Daoy (cell line): ENCODE measurements around a stretch of chr3.

DNA sequence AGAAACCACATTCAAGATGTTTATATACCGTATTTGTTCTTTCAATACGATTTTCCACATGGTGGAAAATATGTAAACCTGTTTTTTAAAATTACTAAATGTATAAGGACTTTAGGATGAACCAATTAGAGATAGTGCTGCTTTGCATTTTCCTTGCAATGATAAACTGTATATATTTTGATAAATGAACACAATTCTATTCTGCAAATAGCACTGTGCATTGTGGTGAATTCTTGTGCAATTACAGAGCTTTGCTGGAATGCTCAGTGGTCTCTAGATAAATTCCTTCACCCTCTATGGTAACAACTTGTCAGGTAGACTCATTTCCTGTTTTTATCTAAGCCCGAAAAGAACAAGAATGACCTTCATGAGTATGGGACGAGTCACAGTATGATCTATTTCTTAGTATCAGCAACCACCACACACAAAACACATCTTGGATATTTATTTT lies 551.4 kb downstream of the MECOM start:
- RAMPAGE, long total RNA, result no peak

DNA sequence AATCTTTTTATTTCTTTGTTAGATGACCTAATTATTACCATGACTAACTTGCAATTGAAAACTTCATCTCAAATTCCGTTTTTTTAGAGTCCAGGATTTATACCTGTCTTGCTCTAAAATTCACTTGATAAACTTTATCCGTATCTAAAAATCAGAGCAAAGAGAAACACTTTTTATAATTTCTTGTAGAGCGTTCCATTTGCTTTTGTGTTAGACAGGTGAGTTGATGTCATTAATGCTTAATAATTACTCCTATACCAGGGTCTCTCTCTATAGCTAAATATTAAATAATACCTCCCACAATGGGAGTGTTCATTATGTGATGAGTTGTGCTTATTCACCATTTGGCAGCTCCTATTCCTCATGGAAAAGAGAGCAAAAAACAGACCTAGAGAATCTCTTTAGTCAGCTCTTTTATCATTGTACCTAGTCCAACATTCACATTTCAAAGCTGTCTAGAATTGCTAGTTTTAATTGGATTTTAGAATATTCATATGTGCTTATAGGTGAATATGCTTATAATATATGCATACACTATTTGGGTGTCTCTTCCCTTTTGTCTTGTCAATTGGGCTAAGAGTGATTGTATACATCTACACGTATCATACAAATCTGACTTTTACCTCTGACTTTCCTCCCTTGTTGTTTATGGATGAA lies 522.2 kb downstream of the MECOM start:
- RAMPAGE, long total RNA, result no peak

- RAMPAGE, long total RNA, result no peak
Observed at GRCh38 chr3:169143563-169143899, 520.0 kb downstream of the MECOM start.

GRCh38 chr3:169211649-169212425 lies 451.7 kb downstream of the MECOM start:
- RAMPAGE, long total RNA, result no peak

DNA sequence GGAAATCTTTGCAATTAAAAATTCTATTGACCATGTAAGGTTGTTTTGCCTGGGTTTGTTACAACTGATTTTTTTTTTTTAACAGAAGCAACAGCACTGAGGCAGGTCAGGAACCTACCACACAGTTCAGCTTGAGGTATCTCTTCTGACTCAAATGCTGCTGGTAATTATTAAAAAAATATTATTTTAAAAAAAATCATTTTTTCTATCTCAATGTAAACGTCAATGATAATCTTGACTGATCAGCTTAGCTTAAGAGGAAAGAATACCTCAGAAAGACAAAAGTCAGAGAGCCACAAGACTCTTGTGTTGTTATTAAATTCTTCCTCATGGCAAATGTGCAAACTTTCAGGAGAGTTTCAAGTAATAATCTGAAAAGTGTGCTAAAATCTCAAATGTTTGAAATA lies 366.0 kb downstream of the MECOM start:
- RAMPAGE, long total RNA, result no peak

- RAMPAGE, long total RNA, result no peak
Observed at GRCh38 chr3:169443739-169444331, 219.7 kb downstream of the MECOM start.

DNA sequence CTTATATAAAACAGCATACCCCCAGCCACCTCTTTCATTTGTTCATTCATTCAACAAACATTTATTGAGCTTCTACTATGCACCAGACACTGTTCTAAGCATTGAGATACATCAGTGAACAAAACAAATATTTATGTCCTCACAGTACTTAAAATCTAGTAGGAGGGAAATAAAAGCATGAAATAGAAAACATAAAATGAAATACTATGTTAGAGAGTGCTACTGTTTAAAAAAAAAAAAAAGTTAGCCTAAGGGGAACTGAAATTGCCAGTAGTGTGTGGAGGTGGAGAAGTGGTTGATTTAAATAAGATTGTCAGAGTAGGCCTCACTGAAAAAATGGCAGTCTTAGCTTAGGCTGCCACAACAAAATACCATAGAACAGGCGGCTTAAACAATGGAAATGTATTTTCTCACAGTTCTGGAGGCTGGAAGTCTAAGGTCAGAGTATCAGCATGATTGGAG lies 23.3 kb upstream of the LRRC34 start:
- RAMPAGE, long total RNA, result no peak

DNA sequence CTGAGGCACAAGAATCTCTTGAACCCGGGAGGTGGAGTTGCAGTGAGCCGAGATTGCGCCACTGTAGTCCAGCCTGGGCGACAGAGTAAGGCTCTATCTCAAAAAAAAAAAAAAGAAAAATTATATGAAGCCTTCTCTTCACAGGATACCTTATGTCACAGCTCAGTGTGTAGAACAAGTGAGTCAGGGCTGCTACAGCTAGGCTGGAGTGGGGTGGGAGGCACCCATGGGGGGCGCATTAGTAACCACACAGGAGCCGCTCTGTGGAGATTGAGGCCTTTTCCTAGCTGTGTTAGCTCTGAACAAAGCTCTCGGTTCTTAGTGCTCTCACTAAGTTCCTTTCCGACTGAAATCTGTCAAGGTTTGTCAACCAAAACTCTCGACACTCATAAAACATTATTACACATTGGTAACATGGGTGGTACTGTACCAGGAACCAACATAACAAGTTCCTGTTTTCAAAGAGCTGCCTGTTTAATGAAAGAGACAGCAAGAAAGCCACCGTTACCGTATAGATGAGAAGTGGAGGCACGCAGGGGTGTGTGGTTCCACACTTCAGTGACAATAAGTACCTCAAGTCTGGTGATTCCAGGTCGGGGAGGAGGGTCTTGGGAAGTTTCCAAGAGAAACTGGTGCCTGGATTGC lies 4.5 kb downstream of the LRRC31 start:
- RAMPAGE, long total RNA, result no peak

DNA sequence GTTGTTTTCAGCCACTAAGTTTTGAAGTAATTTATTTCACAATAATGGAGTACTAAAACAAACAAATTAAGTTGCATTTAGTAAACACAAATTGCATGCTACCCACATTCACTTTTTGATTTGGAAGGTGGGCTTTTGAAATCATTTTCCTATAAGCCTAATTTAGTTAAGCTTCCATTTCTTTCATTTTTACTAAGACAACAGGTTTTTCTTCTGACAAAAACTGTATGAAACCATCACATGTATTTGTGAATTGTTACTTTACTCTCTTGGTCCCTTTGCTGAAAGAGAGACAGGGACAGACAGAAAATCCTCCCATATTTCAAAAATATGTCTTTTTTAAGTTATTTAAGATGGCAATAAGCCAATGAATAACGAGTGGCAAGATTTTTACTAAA lies 26.4 kb upstream of the SEC62 start:
- RAMPAGE, long total RNA, result no peak

GRCh38 chr3:170180032-170180319 lies 1.6 kb downstream of the PHC3 start:
- RAMPAGE, long total RNA, result no peak

GRCh38 chr3:170778615-170779027 lies 91.4 kb downstream of the RPL22L1 start:
- RAMPAGE, long total RNA, result no peak

DNA sequence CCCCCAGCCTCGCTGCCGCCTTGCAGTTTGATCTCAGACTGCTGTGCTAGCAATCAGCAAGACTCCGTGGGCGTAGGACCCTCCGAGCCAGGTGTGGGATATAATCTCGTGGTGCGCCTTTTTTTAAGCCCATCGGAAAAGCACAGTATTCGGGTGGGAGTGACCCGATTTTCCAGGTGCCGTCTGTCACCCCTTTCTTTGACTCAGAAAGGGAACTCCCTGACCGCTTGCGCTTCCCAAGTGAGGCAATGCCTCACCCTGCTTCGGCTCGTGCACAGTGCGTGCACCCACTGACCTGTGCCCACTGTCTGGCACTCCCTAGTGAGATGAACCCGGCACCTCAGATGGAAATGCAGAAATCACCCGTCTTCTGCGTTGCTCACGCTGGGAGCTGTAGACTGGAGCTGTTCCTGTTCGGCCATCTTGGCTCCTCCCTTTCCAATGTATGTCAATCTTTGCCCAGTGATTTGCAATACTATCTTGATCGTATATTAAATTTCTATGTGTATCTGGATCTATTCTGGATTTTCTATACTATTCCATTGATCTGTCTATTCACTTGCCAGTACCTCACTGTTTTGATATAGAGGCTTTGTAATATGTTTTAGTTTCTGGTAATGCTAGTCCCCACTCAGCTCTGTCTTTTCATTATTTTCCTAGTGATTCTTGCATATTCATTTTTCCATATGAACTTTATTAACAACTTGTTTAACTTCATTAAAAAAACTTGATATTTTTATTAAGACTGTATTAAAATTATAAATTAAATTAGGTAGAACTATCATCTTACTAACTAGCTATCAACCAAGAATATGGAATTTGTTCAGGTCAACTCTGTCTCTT lies 14.4 kb upstream of the RPL22L1 start:
- RAMPAGE, long total RNA, result no peak

- RAMPAGE, long total RNA, result no peak
Observed at GRCh38 chr3:171340497-171340699, 119.8 kb downstream of the TNIK start.

GRCh38 chr3:171676352-171677229 lies 133.7 kb downstream of the PLD1 start:
- RAMPAGE, long total RNA, result no peak

GRCh38 chr3:171796682-171797335 lies 13.5 kb downstream of the PLD1 start:
- RAMPAGE, long total RNA, result no peak

GRCh38 chr3:171829815-171830541 lies 13.2 kb upstream of the TMEM212 start:
- RAMPAGE, long total RNA, result no peak

- RAMPAGE, long total RNA, result no peak
Observed at GRCh38 chr3:172094579-172095242, 55.3 kb downstream of the FNDC3B start.

DNA sequence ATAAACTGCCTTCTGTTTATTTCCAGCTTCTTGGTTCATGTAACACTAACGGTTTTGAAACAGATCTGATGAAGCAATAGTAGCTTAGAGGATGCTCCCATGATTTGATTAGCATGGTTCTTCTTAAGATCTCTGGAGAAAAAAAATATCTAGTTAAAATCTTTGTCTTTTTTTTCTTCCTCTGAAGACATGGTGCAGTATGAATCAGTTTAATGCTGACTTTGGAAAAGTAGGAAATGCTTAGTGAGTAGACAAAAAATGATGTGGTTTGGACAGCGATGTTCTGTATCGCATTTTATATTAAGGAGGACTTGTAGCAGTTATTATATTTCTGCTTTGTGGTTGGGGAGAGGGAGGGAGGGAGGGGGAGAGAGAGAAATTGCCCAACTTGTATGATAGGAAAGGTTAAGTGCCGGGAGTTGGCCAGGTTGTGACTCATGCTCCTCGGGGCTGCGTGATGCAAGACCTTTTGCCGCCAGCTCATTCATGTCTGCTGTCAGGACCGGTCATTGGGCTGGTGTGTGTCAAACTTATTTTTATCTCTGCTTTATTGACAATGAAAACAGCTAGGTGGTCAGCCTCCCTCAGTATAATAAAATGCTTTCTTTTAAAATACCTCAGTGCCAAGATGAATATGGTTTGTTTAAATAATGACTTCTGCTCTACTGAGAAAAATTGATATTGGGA lies 90.4 kb downstream of the FNDC3B start:
- RAMPAGE, long total RNA, result no peak

DNA sequence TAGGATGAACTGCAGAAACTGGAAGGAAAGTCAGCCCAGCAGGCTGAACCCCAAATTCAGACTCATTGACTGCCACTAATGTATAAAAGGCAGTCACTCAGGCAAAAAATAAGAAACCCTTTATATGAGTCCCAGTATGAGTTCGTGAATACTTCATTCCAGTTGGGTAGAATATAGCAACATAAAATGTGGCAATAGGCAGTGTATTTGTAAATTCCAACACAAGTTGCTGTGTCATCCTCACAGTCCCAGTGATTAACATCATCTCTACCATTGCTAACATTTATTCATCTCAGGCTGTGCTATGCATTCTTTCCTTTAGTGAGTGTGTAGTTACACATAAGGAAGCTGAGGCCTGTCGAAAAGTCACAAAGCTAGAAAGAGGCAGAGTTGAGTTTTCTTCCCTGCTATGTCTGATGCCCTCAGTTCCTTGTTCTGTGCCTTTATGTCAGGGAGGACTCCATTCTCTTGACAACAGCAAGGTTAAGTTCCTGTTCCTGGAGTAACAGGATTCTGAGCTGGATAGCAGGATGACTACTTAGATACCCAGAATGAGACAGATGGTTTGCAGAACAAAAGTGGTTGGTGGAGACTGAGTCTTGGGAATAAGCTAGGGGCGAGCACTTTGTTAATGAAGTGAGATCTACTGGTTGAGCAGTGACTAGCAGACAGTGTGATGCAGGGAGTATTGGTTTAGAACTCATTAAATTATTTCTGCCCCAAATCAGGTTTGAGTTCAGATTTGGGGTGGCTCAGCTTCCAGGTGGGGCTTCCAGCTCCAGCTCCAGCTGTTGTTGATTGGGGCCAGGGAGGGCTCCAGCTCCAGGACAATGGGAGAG lies 96.5 kb downstream of the FNDC3B start:
- RAMPAGE, long total RNA, result no peak

GRCh38 chr3:172136879-172137492 lies 97.6 kb downstream of the FNDC3B start:
- RAMPAGE, long total RNA, result no peak